ENCODE data around the genes LRRC37A, RPRML and OSBPL7.

DNA sequence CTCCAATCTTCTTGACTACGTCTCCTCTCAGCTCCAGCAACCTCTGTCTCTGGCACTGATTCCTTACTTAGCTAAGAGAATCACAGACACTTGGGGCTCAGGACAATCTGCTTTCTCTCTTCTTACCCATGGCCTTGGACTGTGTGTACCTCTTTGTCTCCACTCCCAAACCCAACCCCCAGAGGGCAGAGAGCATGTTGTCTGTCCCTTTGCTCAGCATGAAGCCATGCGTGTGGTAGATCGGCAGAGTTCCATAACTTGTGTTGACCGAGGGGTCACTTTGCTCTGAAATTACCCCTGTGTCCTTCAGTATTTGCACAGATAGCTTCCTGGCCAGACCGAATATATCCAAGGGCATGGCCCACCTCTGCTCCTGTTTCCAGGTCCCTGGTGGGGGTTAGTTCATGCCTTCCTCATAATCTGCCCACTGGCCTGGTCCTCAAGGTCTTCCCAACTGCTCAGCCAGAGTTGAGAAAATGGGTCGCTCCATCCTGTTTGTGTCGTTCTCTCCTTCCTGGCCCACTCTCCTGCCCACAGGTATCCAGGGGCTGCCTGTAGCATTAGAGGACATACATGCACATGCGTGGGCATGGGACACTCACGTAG lies 41.6 kb downstream of the MAPT start:
- RRBS = no CpG with 5 or more reads among the region's 9 CpGs

DNA sequence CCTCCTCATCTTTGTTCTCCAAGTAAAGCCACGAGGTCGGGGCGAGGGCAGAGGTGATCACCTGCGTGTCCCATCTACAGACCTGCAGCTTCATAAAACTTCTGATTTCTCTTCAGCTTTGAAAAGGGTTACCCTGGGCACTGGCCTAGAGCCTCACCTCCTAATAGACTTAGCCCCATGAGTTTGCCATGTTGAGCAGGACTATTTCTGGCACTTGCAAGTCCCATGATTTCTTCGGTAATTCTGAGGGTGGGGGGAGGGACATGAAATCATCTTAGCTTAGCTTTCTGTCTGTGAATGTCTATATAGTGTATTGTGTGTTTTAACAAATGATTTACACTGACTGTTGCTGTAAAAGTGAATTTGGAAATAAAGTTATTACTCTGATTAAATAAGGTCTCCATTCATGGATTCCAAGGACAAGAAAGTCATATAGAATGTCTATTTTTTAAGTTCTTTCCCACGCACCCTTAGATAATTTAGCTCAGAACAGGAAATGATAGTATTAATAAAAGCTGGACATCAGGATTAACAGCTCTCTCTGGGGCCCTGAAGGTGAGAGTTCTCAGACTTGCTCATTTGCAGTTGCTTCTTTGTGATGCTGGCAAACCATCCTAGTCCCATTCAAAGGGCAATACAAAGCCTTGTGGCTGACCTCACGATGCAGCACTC lies 29.0 kb downstream of the STH start:
- RRBS = no CpG with 5 or more reads among the region's 7 CpGs

GRCh38 chr17:46034048-46034971 lies 35.3 kb downstream of the STH start:
- RRBS = no CpG with 5 or more reads among the region's 6 CpGs

- RRBS = no CpG with 5 or more reads among the region's 11 CpGs
Observed at GRCh38 chr17:46091564-46092181, 92.6 kb downstream of the STH start.

GRCh38 chr17:46181720-46181920 lies 11.6 kb downstream of the KANSL1 start:
- RRBS = no CpG with 5 or more reads among the region's 3 CpGs

DNA sequence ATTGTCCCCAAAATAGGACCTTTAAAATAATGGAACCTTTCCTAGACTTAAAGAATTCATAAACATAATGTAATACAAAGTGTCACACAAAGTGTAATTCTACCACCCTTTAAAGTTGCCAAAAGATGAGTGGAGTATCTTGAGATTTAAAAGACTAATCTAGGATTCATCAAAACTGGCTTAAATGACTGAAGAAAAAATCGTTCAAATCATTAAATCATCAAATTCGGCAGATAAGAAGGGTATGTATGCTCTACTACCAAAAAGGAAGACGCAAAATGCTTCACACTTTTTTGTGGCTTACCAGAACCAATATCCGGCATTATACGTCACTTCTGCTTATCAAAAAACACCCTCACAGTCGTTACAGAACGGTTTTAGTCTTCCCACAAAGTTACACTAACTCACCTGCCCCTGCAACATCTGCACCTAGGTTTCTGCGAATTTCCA lies 1.3 kb upstream of the KANSL1 start:
- RRBS = no CpG with 5 or more reads among the region's 8 CpGs

DNA sequence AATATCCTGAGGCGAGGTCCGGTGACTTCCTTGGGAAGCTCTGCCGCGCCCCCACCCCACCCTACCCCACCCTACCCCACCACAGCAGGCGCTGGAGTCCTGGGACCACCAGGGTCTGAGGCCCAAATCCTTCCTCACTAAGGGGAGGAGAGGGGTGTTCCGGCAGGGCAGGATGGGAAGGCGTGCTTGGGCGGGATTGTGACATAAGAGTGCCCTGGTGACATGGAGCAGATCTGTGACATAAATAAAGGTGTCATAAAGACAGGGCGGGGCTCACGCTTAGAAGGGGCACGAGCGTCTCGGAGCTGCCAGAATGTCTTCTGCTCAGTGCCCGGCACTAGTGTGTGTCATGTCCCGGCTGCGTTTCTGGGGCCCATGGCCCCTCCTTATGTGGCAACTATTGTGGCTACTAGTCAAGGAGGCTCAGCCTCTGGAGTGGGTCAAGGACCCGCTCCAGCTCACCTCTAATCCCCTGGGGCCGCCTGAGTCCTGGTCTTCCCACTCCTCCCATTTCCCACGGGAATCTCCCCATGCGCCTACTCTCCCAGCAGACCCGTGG lies at the start of gene LRRC37A:
LRRC37A (plus strand) TSS at position 311 of the 559 bp plus-strand sequence.
- RRBS = no CpG with 5 or more reads among the region's 21 CpGs

DNA sequence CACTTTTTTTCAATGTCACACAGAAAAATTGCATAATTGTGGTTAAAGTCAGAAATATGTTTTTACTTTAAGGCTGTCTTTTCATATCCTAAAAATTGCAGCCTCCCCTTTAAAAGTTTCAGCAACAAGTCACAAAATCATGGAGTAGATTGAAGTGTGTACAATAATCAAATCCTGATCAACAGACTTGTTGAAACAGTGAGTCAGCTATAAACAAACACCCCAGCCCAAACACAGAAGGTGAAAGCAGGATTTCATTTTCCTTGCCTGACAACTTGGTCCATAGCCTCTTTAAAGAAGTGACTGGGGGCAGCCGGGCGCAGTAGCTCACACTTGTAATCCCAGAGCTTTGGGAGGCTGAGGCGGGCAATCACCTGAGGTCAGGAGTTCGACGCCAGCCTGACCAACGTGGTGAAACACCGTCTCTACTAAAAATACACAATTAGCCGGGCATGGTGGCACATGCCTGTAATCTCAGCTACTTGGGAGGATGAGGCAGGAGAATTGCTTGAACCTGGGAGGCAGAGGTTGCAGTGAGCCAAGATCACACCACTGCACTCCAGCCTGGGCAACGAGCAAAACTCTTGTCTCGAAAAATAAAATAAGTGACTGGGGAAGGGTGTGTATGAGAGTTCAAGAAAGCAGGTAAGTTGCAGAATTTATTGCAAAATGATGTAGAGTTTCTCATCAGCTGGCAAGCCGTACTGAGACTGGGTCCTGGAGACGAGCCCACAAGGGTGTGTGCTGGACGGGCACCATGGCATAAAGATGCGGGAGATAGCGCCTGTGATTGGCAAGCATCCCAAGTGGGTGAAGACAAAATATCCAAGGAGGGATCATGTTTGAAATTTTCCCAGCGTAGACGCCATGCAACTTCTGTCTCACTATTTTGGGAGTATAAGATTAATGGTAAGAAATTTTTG lies 59.6 kb downstream of the WNT3 start:
- RRBS = no CpG with 5 or more reads among the region's 17 CpGs

DNA sequence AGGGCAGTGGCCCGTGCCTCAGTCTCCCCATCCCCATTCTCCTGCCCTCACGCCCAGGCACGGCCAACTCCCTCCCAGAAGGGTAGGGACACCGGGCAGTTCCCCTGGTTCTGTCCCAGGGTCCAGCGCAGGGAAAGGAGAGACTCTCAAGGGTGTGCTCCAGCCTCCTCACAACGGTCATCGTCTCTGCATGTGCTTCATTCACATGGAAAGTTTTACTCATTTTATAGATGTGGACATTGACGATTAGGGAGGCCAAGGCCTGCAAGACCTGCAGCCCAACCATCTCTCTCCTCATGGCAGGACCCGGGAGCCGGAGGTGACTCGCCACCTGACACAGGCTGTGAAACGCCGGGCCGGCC lies 47.9 kb downstream of the WNT3 start:
- RRBS = 18% methylated on average over 4 of the region's 14 CpGs

DNA sequence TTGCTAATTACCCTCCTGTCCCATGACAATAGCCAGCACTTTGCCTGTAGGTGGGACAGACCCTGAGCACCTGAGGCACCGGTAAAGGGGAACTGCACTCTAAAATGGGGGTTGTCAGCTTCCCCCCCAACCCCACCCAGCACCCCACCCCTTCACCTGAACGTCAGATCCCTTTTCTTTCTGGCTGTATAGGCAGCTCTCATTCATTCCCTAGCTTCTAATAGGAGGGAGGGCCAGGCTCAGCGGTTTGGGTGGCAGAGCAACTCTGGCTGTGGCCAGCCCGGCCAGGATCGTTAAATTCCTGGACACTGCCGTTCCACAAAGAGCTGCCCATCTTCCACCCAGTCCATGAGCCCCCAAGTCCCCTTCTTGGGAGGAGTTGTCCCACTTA lies 45.9 kb downstream of the WNT3 start:
- RRBS = no CpG with 5 or more reads among the region's 6 CpGs

GRCh38 chr17:46979107-46979841 lies at the start of gene RPRML:
TSS of gene RPRML (minus strand) at chr17:46979253.
- RRBS = 9% methylated on average over 41 of the region's 60 CpGs

DNA sequence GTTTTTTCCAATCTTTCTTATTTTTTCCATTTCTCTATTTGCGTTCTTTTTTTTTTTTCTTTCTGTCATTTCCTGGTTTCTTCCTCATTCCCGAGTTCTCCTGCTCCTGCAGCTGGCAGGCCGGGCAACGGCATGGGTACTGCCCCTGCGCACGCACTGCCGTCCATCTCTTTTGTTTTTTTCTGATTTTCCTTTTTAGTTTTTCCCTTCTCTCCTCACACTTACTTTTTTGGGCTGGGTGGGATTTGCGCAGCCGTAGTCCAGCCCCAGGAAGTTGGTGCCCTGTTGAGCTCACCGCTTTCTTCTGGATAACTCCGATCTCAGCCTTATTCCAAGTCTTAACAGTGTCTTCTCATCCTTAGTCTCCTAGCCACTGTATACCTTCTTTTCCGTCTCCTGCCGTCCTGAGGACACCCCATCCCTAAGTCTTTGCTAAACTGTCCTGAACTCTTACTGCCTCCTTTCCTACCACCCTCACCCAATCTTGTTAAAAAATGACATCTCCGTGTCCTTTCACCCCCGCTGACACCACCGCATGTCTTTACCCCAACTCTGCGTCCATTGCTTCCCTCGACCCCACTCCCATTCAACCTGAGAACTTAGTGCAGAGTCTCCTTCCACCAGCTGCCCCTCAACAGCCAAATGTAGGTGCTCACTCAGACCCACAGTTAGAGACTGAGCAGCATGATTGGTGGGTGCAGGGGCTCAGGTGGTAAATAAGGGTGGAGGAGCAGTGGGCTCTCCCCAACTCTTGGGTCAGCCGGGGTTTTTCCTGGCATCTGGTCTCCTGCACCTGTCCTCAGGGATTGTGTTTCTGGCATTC lies 89.6 kb upstream of the RPRML start:
- RRBS = no CpG with 5 or more reads among the region's 19 CpGs

DNA sequence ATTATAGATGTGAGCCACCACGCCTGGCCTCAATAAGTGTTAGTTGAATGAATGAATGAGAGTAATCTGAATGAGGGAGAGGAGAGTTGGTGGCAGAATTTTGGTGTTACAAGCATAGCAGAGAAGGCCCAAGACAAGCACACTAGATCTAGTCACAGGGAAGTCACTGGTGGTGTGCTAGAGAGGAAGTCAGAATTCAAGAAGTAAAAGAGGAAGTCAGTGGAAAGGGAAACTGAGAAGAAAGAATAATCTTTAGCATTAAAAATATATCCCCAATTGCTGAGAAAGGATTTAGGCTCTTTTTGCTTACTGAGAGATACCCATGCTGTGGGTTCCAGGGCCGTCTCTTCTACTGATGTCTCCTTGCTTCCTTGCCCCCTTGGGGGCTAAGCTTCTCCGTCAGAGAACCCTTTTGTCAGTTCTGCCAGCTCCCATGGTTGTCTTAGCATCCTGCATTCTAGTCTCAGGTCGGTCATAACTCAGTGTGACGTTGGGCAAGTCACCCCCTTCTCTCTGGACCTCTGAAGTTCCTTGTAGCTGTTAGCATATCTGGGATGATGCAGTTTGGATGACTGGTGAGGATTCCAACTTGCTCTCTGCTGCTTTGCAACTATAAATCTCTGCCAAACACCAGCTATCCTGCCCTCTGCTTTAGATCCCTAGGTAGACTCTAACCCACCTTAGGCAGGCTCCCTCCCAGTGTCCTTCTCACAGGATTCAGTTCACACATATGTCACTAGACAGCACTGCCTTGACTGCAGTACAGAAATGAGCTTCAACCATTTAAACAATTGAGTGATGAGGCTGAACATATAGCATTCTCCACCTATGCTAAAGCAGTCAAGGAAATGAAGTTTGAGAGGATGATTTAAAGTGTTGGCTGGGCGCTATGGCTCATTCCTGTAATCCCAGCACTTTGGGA lies 8.9 kb upstream of the MYL4 start:
- RRBS = no CpG with 5 or more reads among the region's 6 CpGs

- RRBS = no CpG with 5 or more reads among the region's 5 CpGs
Observed at GRCh38 chr17:47294211-47294722, 29.5 kb upstream of the EFCAB13 start.

GRCh38 chr17:47659509-47660570 lies 10.1 kb downstream of the KPNB1 start:
- RRBS = no CpG with 5 or more reads among the region's 7 CpGs

- RRBS = no CpG with 5 or more reads among the region's 8 CpGs
Observed at GRCh38 chr17:47683213-47684148, 10.5 kb upstream of the TBKBP1 start.

DNA sequence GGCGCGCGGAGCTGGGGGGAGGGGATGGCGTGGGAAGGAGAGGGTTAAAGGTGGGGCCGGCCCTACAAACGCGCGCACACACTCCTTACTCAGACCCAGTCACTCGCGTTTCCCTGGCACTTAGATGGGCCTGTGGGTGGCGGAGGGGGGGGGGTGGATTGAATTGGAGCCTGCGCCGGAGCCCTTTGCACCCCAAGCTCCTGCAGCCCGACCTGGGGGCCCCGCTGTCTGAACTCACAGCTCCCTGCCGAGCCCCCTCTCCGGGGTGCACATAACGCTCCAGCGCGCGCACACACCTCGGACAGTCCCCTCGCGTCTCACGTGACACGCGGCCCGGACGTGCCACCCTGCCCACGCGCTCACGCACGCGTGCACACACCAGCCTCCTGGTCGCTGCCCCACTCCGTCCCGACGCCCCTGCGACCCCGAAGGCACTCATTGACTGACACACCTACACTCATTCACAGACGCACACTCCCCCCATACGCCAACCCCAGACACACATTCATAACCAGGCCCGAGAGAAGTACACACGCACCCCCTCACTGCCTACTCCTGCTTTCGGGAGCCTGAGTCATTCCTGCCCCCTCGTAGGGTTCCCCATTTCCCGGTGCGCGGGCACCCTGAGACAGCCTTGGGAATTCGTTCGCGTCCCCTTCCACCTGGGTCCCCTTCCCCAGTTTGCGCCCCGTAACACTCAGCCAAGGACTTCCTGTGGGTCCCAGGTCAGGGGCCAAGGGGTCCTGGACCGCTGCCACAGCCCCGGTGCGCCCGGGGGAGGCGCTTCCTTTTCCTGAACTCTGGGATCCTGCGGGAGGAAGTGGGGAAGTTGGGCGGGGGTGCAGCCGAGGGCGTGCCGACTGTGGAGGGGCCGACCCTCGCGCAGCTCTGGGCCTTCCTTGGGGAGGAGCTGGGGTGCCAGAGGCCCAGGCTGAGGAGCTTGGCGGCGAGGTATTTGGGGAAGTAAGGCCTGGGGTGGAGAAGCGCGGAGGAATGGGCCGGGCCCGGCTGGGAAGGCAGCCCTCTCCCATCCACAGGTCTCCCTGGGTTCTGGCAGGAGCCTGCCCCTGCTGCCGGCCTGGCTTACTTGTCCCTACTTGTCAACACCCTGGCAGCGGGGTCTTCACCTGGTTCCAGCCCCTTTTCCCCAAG lies 1.2 kb downstream of the TBKBP1 start:
- RRBS = 1% methylated on average over 20 of the region's 75 CpGs

DNA sequence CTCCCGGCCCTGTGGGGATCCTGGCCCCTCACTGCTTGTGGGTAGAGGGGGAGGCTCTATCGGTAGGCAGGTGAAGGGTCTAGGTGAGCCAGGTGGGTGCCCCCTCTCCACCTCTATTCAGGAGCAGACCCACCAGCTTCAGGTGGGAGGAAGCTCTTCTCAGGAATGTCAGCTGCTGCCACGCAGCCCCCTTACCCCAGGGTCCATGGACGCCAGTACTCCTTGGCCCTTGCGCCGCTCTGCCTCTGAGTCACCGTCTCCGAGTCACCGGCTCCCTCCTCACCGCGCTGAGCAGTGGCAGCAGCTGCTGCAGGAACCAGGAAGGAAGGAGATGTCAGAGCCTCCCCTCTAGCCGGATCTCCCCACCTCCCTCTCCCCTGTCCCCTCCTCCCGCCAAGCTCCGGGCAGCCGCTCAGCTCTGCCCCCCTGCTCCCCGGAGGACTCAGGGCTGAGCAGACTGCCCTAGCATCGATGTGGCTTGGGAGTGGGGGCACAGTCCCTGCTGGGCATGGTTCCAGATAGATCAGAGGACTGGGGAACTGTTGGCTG lies at the start of gene OSBPL7:
OSBPL7 (minus strand) TSS at position 324 of the 549 bp plus-strand sequence.
- RRBS = 4% methylated on average over 6 of the region's 17 CpGs

GRCh38 chr17:47822946-47823520 lies 1.4 kb upstream of the OSBPL7 start:
- RRBS = no CpG with 5 or more reads among the region's 11 CpGs

All from CMK (cell line).